GM06990 (cell line): ENCODE measurements around a stretch of chr6.

GRCh38 chr6:151392883-151394132 is 1.9 kb upstream of the ZBTB2 start:
- RRBS: no CpG with 5 or more reads among the region's 13 CpGs

DNA sequence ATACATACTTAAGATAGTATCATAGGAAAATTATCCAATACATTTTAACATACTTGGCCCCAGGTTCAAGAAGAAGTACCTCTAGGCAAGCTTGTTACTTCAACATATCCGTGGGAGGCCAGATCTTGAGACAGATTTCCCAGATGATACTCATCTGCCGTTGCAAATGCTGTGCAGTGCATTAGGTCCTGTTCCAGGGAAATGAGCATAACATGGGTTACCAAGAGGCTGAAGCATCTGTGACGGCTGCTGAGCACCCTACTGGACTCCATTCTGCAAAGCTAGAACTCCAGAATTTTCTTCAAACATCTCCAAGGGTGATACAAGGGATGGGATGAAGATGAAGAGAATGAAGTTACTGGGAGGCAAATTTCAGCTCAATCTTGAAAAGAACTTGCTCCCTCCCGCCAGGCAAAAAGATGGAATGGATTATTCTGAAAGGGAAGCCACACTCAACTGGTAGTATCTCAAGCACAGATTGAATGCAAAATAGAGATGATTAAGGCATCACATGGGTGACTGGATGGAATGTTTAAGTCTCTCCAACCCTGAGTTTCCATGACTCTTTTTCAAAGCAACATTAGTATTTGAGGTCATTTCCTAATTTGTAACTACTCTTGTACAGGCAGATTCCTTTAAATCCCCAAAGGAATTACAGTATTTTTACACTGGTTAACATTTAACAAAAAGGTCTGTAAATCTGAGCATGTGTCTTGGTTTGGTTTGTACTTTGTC is 15.4 kb downstream of the RMND1 start:
- RRBS: no CpG with 5 or more reads among the region's 4 CpGs

- RRBS: no CpG with 5 or more reads among the region's 8 CpGs
These were observed 131.7 kb upstream of the ESR1 start for GRCh38 chr6:151675773-151676272.

GRCh38 chr6:151803688-151804218 is 3.7 kb upstream of the ESR1 start:
- RRBS: no CpG with 5 or more reads among the region's 10 CpGs

GRCh38 chr6:152244898-152245491 is 392.2 kb downstream of the SYNE1 start:
- RRBS: no CpG with 5 or more reads among the region's 4 CpGs

DNA sequence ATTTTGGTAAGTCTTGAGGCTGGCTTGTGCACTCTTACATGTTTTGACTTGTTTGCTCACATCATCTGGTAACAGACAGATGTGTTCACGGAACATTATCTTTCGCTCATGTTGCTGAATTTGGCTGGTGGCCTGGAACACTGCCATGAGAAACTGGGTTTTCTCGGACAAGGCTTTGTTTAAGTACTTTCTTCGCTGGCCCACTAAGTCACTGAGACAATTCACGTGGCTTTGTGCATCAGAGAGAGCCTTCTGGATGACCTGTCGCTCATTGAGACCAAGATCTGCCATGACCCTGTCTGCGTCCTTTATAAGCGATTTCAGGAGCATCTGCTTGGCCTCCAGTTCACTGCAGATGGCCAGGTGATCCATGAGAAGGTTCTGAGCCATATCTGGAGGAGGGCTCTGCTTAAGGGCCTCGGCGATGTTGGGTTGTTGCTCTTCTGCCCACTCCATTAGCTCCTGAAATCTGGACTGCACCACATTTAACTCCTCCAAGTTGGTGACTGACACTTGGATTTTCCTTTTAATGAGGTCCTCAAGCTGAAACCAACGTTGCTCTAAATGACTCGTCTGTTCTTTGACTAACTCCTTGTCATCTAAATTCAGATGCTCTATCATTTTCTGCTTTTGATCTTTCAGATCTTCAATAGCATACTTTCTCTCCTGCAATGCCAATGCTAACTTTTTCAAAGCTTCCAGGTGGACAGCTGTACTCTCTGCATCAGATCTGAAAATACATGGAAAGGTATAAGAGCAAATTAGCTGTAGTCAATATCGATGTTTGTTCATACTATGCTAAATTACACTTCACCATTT is 305.8 kb downstream of the SYNE1 start:
- RRBS: no CpG with 5 or more reads among the region's 13 CpGs

DNA sequence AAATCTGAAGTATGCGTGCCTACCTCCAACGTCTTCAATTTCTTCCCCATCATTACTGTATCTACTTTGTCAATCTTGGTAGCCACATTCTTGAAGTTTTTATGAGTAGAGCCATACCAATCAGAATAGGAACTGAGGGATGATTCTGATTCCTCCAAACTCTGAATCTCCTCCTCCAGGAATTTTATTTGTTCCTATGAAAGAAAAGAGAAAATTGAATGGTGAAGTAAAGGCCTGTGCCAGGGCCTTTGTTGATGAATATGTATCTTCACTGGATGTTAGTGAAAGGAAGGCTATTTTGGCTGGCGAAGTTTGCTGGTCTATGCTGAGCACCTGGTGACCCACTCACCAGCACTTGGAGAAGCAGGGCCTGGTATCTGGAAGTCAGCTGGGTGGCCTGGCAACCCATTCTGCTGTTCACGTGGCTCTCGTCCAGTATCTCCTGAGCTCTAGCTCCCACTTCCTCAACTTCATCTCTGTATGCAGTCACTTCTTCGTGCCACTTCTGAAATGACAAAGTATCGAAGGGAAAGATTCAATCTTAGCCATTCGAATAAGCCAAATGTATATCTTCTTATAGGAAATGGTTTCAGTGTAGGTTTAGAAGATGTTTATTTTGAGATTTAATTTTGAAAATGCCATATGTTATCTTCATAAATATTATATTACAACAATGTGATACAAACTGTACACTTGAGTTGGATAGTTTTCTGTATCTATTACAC is 283.8 kb downstream of the SYNE1 start:
- RRBS: no CpG with 5 or more reads among the region's 8 CpGs

- RRBS: no CpG with 5 or more reads among the region's 14 CpGs
These were observed 268.4 kb downstream of the SYNE1 start for GRCh38 chr6:152368543-152369301.

DNA sequence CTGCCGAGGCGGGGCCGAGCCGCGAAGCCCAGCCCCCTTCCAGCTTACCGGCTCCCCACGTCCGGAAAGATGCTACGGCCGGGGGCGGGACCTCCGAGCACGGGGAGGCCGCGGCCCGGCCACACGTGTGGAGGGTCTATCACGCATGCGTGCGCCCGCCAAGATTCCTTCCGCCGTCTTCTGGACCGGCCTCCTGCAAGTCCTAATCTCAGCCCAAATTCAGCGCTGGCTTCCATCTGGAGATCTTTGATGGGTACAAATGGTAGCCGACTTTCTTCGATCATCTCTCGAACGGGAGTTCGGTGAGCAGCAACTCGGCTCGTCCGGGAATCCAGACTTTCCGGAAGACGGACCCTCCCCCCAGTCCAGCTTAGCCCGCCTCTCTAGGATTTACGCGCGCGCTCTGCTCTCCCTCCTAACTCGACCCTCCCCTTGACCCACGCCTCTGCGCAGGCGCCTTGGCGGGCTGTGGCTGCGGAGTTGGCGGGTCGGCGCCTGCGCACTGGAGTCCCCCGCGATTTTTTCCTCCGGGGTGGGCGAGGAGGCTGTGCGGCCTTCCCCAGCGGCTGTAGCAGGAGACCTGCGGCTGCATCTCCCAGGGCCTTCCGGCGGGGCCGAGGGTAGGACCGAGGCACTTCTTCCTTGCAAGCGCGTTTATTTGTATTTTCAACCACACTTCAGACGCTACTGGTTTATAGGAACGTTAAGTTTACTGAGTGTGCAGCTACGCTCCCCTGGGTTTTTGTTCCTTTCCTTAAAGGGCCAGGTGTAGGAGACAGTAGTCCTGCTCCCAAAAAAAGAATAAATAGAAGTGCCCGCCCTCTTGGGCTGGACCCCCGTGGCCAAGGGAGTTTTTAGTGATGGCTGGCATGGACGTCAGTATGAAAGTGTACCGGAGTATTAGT is 597 bp upstream of the FBXO5 start:
- RRBS: 3% methylated on average over 20 of the region's 70 CpGs

DNA sequence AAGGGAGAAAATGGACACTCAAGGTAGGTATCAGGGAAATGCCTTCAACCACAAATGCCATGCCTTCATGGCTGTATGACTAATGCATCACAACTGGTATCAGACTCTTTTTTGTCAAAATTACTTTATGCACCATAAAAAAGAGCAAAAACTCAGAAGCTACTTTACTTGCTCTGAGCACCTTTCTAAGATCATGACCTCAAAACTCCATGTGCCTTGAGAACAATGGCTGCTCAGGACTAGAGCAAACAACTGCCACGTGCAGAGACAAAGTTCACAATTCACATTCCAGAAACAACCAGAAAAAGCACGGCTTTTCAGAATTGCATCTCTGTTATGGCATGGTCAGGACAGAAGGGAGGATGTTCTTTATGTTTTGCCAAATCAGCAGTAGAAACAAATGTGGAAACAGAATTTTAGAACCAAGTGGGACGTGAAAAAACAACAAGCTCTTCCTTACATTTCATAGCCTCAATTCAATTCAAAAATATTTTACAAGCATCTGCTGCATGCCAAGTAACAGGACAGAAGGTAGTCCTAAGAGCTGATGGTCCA is 70.5 kb downstream of the CNKSR3 start:
- RRBS: no CpG with 5 or more reads among the region's 3 CpGs

DNA sequence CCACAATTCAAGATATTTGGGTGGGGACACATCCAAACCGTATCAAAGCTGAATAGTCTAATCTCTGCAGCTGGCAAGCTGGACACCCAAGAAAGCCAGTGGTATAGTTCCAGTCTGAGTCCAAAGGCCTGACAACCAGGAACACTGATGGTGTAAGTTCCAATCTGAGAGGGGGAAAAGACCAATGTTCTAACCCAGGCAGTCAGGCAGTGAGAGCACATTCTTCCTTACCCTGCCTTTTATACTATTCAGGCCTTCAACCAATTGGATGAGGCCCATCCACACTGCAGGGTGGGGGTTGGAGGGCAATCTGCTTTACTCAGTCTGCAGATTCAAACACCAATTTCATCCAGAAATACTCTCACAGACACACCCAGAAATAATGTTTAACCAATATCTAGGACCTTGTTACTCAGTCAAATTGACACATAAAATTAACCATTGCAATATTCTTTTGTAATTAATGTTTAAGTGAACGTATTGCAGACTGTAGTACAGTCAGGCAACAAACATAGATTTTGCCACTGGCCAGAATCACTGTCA is 18.1 kb upstream of the CNKSR3 start:
- RRBS: no CpG with 5 or more reads among the region's 2 CpGs

GRCh38 chr6:154832701-154833902 is 99.9 kb downstream of the SCAF8 start:
- RRBS: no CpG with 5 or more reads among the region's 13 CpGs

GRCh38 chr6:155176495-155177041 is 87.2 kb upstream of the CLDN20 start:
- RRBS: no CpG with 5 or more reads among the region's 14 CpGs

- RRBS: no CpG with 5 or more reads among the region's 1 CpG
These were observed 10.4 kb upstream of the CLDN20 start for GRCh38 chr6:155253270-155253966.

DNA sequence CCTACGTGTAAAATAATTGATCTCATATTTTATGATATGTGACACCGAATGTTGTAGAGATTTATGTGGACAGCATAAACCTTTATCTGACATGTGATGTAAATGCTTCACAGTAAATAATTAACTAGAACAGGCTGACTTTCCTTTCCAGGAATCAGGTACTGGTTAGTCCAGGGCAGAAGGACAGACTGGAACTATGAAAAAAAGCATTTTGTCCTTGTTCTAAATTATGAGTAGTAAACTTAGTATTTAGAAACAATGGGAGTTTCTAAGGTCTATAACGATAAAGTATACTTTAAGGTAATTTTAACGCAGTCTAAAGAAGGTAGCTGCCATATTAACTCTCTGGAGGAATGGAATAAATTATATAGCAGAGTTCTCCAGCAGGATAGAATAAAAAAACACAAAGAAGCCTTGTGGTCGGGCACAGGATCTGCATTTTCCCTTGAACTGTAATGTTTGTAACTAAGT is 238.6 kb upstream of the NOX3 start:
- RRBS: no CpG with 5 or more reads among the region's 5 CpGs

- RRBS: no CpG with 5 or more reads among the region's 8 CpGs
These were observed 381.1 kb upstream of the ARID1B start for GRCh38 chr6:156395923-156396564.

DNA sequence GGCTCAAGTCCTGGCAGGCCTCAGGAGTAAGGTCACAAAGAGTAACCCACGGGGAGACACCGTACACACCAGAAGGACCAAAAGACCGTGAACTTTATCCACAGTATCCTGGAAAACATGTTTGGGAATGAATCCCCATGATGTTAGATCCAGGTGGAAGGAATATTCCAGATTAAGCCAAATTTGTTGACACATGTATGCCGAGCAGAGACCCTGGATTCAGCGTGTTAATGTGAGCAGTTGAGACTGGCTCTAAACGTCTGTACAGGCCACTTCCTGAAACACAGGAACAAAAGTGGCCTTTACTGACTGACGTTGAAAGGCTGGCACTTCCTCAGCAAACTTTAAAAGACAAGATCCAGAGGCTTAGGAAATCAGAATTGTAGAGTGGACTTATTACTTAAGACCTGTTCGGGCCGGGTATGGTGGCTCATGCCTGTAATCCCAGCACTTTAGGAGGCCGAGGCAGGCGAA is 125.8 kb upstream of the ARID1B start:
- RRBS: no CpG with 5 or more reads among the region's 11 CpGs

- RRBS: no CpG with 5 or more reads among the region's 9 CpGs
These were observed 58.5 kb upstream of the ARID1B start for GRCh38 chr6:156718692-156719110.

GRCh38 chr6:156792587-156793245 is 15.5 kb downstream of the ARID1B start:
- RRBS: no CpG with 5 or more reads among the region's 12 CpGs

DNA sequence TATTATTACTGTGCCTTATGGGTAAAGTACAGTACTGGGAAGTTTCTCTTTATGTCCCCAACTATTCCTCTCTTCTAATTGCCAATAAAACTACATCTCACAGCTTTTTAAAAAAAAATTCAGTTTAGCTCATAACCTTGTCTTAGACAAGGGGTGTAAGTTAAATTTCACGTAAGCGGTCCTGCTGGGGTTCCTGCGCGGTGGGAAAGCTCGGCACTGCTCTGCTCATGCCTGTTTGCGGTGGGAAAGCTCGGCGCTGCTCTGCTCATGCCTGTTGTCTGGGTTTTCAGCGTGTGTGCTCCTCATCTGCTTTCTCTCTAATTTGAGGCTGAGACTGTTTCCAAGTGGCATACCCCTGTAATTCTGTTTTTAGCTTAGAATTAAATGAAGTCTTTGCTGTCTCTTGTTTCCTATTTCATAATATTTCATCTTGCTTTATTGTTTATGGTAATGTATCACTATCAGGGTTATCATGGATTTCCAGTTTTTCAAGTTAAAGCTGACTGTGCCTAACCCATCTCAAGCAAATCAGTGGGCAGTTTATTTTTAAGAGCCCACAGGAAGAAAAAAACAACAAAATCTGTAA is 18.7 kb downstream of the ARID1B start:
- RRBS: no CpG with 5 or more reads among the region's 9 CpGs